Foreskin keratinocyte (primary cell): ENCODE results near the genes LYG1 and RPL31.

DNA sequence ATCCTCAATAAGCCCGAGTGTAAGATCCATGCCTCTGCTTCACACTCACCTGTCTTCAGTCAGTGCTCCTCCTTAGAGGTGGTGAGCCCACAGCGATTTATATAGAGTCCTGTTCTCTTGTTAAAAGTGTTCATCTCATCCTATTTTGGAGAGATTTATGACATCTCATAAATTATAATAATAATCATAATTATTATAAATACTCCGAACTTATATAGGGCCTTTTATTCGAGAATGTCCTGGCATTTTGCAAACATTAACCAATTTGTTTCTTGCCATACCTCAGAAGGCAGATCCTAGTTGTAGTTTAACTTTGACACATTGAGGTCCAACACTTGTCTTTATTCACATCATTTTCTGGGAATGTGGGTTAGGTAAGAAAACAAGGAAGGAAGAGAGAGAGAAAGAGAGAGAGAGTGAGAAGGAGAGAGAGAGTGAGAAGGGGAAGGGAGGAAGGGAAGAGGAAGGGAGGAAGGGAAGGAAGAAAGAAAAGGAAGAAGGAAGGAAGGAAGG is at the start of gene LYG1:
LYG1 (minus strand) TSS at position 197 of the 513 bp plus-strand sequence.
- RAMPAGE, total RNA = no peak

- RAMPAGE, total RNA = no peak
Measured at GRCh38 chr2:99405802-99406571, 68.8 kb downstream of the EIF5B start.

DNA sequence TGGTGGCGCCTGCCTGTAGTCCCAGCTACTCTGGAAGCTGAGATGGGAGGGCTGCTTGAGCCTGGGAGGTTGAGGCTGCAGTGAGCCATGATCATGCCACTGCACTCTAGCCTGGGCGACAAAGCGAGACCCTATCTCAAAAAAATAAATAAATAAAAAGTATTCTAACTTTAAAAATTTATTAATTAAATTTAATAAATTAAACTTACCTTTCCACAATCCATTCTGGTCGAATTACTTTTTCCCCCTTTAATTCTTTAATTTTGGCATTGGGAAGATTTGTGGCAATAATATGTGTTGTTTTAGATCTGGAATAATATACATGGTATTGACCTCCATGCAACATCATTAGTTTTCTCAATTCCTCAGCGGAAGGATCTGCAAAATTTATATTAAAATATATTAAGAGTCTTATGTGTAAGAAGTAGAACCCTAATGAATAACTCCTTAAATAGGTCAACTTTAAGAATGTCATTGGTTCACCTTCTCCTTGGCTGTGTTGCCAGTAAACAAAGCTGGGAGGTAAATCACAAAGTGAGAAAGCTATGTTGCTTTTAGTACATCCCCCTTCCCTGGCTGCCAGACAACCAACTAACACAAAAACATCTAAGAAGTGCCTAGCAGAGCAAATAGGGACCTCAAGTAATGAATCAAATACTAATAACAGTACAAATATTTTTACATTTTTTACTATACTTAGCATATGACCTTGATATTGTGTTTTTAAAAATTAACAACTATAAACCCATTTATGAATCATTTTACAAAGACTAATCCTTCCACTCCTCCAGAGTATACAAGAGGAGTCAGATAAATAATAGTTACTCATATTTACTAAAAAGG is 40.5 kb downstream of the REV1 start:
- RAMPAGE, total RNA = no peak

- RAMPAGE, total RNA = no peak
Measured at GRCh38 chr2:99867502-99868051, 274.8 kb downstream of the AFF3 start.

DNA sequence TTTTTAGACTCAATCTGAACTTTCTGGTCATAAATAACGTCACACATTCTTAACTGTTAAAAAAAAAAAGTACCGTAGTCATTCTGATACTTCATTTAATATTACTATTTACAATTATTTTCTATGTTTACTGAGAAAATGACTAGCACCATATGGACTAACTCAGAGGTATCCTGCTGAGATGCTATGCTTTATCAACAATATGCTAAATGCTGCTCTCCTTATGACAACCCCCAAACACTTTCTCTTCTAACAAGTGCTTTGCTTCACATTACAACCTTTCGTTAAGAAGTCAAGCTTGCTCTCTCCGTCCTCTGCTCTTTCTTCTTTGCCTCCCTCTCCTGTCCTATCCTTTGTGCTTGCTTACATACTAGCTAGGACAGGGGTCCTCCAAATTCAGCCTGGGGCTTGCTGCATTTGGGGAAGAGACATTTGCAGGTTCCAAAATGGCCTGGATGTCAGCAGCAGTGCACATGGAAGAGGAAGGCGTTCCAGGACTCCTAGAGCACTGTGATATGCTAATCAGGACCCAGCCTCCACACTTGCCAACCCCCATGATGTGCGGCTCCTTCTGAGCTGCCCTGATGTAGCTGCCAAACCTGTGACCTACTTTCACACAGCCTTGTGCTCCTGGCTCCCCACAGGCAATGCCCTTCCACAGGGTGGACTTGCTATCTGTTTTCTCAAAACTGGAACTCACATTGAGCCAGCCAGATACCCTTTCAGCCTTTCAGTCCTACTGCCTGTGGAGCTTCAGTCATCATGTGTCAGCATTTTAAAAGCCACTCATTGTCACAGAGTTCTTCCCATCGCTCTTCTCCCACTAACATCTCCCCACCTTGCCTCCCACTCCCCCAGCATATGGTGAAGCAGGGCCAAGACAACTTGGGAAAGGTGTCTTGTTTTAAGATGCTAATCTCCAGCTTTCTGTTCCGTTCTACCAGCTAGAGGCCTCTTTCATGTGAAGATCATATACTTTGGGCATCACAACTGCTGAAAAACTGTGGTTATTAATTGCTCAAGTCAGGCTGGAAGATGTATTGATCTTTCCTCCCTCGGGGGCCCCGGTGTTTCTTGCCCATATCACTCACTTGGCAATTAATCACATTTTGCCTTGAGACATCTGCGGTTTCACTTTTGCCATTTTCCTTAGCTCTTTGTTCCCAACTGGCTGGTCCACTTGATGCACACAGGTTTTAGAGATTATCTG is 181.7 kb downstream of the AFF3 start:
- RAMPAGE, total RNA = no peak

- RAMPAGE, total RNA = no peak
Measured at GRCh38 chr2:100013760-100014296, 128.6 kb downstream of the AFF3 start.

DNA sequence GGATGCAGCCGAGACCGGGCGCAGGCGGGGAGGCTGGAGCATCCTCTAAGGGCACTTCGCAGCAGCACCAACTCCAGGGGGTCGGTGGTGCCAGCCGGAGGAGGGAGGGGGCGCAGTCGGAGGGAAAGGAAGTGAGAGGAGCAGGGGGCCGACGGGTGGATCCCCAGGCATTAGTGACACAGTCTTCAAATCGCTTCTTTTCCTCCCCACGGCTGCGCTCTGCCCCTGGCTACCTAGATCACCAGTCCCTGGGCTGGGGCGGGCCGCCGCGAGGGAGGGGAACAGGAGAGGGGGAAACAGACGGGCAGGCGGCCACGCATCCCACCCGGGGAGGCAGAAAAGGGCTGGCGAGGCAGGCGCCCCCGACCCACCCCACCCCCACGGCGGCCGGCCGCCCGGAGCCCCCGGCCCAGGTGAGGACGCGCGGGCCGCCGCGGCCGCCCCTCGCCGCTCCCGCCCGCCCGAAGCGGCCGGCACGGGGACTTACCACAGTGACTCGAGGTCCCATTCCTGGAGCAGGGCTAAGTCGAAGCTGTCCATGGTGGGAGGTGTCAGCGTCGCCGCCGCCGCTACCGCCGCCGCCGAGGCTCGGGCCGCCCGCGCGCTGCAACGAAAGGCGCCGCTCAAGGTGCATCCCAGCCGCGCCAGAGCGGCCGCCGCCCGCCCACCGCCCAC is 38.3 kb downstream of the AFF3 start:
- RAMPAGE, total RNA = no peak

- RAMPAGE, total RNA = no peak
Measured at GRCh38 chr2:100135929-100136511, 6.4 kb downstream of the AFF3 start.

DNA sequence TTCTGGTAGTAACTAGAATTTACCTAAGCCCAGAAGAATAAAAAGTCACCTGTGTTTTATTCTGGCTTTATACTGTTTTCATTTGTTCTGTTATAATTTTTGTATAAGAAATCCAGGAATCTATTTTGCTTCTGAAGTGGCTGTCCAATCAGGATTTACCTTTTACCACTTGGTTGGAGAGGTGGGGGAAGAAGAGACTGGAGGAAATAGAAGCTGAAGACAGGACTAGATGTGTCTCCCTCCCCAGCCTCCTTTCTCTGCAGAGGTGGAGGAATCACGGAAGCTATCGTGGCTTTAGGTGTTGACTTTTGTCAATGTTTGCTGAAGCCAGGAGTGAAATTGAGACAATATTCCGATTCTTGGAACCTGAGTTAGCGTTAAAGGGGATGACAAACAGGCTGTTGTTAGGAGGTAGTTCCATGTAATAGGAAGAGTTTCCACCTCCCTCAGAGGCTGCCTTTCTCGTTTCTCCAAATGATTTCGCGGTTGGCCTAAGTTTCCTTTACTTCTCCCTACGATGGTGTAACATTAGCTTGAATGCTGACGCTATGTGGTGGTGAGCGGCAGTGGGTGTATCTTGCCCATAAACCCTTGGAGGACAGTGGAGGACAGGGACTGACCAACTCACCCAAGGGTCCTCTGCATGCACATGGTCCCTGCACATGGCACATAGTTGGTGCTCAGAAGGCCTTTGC is 43.6 kb downstream of the PDCL3 start:
- RAMPAGE, total RNA = no peak

DNA sequence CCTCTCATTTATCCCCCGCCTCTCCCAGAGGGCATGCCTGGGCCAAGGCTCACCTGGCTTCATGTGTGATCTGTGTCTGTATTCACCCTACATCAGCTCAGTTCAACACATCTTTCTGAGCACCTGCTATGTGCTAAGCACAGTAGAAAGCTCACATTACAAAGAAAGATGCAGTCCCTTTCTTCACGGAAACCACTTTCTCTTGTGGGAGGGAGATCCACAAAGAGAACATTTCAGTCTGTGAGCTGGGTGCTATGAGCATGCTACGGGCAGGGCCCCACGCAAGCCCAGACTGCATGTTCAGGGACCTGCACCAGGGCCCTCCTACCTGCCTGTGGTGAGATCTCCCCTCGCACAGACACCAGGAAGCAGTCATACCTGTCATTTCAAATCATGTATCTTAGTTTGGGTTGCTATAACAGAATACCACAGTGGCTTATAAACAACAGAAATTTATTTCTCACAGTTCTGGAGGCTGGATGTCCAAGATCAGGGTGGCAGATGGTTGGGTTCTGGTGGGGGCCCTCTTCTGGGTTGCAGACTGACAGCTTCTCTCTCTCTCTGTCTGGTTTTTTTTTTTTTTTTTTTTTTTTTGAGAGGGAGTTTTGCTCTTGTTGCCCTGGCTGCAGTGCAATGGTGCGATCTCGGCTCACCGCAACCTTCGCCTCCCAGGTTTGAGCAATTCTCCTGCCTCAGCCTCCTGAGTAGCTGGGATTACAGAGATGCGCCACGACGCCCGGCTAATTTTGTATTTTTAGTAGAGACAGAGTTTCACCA is 90.9 kb downstream of the PDCL3 start:
- RAMPAGE, total RNA = no peak

DNA sequence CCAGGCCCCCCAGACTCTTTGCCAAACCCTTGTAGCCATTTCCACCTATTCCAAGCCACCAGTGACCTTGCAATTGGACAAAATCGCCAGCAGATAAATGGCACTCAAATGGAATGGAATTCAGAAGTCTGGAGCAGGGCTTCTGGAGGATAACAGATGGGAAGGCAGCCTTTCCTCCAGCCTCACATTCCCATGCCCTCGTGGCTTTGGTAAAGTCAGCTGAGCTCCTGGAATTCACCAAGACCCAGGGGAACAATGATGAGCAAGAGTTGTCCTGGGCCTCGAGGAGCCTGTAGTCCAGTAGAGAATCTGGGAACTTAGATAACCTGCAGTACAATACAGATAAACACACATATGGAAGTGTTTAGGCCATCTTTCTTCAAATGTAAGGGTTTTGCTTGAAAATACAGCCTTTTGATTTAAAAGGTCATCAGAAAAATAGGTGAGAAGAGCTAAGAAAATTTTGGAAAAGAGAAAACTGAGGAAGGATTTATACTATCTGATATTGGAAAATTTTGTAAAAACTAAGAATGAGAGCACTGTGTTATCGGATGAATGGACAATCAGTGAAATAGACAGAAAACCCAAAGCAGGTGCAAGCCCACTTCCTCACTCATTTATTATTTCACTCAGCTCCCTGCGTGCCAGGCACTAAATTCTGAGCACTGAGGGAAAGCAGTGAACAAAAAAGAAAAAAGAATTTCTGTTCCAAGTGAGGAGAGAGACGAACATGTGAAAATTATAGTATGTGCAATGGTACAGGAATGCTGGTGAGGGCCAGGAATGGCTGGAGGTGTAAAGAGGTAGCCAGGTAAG is 12.9 kb upstream of the RPL31 start:
- RAMPAGE, total RNA = no peak

GRCh38 chr2:101001649-101002453 is at the start of gene RPL31:
Gene RPL31, plus strand, starts transcription at chr2:101002289.
- RAMPAGE, total RNA = start-site peak on the plus strand at chr2:101002288-101002304, 422 and 1,118 reads in 2 replicates

GRCh38 chr2:101086416-101086746 is 64.8 kb downstream of the TBC1D8 start:
- RAMPAGE, total RNA = no peak

- RAMPAGE, total RNA = no peak
Measured at GRCh38 chr2:101119237-101120153, 31.7 kb downstream of the TBC1D8 start.

DNA sequence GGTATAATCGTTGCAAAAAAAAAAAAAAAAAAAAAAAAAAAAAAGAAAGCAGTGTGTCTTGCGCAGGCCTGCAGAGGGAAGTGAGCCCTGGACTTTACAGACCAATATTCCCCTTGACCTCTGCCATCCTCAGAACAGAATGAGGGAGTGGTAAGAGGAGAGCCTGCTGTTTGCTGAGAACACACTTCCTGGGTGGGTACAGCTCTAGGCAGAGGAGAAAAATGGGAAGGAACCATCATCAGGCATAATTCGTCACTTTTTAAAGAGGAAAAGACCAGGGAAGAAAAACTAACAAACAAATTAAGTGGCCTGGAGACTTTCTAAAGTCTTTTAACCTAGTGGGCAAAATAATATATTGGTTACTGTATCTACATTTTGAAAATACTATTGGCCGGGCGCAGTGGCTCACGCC is 28.9 kb upstream of the TBC1D8 start:
- RAMPAGE, total RNA = no peak

DNA sequence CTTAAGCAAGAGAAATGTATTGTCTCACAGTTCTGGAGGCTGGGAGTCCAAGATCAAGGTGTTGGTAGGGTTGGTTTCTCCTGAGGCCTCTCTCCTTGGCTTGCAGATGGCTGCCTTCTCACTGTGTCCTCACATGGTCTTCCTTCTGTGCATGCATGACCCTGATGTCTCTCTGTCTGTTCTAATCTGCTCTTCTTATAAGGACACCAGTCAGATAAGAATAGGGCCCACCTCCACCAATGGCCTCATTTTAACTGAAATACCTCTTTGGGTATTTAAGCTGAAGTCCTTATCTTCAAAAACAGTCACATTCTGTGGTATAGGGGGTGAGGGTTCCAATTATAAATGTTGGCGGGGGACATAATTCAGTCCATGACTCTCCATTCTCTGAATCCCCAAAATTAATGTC is 20.8 kb upstream of the CNOT11 start:
- RAMPAGE, total RNA = no peak

- RAMPAGE, total RNA = no peak
Measured at GRCh38 chr2:101244703-101245318, 7.9 kb upstream of the CNOT11 start.

GRCh38 chr2:101253075-101253700 is 502 bp downstream of the CNOT11 start:
- RAMPAGE, total RNA = no peak

DNA sequence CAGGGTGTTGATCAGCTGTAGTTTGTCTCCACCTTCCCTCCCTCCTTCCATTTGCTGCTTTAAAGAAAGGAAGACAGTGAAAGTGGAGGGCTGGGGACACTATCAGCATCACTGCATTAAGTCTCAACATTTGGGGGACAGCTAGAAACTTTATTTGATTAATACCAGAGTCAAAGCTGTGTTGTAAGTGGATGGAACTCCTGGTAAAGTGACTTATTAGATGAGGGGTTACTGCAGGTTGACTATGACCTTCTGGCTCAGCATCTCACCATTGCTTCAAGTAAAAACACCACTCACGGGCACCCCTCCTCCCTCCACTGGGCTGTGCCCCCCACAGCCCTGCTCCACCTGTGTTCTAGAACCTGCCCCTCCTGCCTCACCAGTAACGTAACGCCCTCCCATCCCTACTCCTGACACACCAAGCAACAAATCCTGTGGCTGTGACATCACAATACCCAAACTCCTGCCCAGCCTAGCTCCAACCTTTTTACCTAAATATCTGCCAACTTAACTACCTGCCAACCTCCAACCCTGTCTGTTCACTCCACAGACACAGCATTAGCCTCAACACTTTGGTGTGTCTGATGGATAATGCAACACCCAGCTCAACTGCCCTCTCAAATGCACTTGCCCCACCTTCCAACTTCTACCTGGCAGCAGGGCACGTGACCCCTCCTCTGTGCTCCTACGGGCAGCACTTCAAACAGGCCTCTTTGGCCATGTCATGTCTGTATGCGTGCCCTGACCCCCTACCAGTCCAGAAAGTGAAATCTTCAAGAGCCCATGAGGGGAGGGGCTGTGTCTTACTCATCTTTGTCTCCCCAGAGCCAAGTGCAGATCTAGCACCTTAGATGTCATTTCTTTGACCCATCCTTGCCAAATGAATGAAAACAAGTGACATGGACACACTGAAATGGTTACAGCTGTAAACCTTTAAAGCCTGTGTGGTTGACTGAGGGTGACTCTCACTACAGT is 25.7 kb downstream of the RNF149 start:
- RAMPAGE, total RNA = no peak

- RAMPAGE, total RNA = no peak
Measured at GRCh38 chr2:101307493-101307808, 1.1 kb downstream of the RNF149 start.